SP-49 (cell line): ENCODE results near the genes ADPGK, TBC1D21 and STOML1.

GRCh38 chr15:72564566-72564983, 89.9 kb upstream of the GOLGA6B start:
- PRO-cap: no peak

DNA sequence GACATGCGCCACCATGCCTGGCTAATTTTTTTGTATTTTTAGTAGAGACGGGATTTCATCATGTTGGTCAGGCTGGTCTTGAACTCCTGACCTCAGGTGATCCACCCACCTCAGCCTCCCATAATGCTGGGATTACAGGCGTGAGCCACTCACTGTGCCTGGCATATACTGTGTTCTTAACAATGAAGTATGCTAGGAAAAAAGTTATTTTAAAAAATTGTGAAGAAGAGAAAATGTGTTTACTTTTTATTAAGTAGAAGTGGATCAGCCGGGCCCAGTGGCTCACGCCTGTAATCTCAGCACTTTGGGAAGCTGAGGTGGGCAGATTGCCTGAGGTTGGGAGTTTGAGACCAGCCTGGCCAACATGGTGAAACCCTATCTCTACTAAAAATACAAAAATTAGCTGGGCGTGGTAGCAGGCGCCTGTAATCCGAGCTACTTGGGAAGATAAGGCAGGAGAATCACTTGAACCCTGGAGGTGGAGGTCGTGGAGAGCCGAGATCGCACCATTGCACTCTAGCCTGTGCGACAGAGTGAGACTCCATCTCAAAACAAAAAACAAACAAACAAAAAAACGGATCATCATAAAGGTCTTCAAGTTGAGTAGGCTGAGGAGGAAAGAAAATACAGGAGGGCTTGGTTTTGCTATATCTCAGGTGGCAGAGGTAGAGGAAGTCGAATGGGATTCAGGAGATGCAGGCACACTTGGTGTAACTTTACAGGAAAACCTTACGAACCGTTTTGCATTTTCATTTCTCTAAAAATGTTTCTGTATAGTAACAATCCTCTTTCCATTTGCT, 77.2 kb upstream of the GOLGA6B start:
- PRO-cap: no peak

GRCh38 chr15:72636677-72637331, 17.7 kb upstream of the GOLGA6B start:
- PRO-cap: no peak

GRCh38 chr15:72758062-72758636, 25.4 kb downstream of the ADPGK start:
- PRO-cap: no peak

DNA sequence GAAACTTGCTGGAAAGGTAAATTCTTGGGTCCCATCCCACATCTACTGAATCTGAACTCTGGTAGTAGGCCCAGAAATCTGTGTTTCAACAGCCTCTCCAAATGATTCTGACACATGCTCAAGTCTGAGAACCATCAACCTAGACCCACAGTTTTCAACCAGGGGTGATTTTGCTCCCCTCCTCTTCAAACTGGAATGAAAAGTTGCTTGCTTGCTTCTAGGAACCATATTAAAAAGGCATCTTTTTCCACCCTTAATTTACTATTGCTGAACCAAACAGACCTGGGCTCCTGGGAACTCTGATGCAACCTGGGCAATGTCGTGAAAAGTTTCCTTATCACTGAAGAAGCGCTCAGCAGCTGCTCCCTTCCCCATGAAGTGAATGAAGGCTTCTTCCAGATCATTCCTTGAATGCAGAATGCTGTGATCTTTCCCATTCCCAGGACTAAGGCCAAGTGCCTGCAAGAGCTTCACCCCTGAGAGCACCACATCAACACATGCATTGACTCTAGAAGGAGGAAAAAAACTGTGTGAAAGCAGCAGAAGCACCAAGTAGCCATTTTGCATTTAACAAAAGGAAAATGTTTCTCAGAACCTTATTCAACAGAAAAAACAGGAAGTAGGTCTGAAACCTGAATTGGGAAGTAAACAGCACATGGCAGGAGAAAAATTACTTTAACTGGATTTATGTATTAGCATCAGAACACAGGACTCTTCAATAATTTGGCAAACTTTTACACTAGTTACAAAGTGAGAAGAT, 8.8 kb downstream of the ADPGK start:
- PRO-cap: no peak

DNA sequence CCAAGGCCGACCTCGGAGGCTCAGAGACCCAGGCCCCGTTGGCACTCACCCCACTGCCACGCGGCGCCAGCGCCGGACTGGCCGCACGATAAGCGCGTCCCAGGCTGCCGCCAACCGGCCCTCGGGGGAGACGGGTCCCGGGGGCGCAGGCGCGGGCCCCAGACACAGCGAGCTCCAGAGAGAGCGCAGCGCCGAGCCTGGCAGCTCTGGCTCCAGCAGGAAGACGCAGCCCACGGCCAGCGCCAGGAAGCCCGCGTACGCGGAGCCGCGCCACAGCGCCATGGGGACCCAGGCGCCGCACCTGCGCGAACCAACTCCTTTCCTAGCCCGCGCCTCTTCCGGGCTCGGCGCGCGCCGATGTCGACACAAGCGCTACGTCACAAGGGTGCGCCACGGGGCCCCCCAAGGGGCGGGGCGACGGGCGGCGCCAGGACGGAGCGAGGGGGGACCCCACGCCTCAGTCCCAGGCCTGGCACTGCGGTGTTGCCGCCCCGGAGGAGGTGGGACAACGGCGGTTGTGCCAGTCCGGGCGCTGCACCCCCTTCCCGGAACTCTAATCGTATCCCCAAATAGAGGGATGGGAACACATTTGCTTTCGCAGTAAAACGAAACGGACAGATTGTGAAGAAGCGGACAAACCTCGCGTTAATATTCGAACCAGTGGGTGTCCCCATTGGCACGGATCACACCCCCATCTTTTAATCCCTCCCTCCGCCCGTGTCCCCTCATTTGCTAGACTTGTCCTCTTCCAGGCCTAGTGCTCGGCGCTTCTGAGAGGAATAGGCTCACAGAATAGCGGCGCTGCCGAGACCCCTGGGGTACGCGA, at the start of gene ADPGK:
Gene ADPGK, minus strand, starts transcription at position 349 of the 826 bp plus-strand sequence.
- PRO-cap: bidirectional peak, plus-strand start at position 460 of the sequence, minus-strand start at position 312 of the sequence

DNA sequence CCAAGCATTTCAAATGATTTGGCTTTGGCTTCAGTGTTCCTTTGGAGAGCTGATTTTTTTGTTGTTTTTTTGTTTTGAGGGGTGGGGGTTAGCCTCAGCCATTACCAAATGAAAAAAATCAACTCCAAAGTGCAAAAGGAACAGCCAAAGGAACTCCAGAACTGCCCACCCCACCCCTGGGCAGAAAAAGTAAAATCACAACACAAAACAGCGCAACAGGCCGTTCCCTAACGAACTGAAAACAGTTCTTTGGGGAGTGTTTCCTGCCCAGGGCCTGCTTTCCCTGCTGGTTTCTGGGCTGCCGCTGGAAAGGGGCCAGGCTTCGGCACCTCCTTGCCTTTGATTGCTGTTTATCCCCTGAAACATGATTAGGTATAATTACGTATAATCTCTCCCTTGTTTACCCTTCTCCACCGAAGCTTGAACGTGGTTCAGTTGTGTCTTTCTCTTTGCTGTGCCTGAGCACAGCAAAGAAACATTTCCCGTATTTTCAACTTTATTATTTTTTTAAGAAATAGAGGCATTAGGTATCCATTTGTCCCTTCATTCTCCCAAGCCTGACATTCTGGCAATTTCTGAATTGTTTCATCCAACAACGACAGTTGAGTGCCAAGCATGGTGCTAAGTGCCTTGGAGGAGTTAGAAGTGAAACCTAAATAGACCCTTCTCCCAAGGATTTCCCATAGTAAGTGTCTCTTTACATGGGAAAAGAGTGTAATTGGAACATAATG, 57.4 kb upstream of the NEO1 start:
- PRO-cap: no peak

- PRO-cap: no peak
Observed at GRCh38 chr15:73053595-73054056, 1.4 kb downstream of the NEO1 start.

DNA sequence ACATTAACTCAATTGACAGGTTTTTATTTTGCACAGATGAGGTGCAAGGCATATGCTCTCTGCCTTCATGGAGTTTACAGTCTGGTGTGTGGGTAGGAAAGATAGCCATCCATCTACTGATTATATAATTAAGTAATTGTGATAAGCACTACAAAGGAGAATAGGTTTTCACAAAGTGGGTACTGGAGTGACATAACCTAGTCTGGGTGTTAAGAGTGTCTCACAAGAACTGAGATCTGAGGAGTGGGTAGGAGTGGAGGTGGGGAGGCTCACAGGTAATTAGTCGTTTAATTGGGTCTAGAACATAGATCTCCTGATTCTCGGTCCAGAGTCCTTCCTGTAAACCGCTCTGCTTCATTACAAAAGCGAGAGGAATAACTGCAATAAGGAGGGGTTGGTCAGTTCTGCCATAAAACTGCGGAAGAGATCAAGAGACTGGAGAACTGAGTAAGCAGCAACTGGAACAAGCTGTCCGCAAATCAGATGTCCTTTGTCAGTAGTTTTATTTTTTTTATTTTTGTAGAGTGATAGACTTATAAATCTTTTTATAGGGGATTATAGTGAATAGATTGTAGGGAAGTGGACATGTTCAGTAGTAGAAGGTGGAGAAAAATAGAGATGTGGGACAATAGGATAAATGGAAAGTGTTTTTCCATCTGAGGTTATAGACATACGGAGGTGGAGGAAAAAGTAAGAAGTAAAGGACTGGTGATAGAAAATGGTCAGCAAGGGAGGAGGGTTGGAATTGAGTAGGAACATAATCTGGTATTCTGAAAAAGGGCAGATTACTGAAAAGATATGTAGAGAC, 2.3 kb downstream of the NEO1 start:
- PRO-cap: no peak

DNA sequence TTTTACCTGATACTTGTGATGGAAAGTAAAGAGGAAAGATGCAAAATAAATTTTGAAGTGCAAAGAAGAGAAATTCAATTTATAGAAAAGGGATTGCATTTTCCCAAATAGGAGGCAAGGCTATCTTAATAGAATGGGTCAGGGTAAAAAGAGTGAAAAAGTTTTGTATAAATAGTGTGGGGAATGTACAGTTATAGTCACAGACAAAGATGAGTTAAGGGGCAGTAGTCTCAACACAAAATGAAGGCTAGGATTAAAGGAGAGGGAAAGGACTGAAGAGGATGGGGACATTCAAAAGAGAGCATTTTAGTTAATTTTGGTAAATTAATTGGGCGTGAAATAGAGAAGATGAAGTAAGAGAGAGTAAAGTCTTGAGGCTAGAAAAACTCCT, 36.2 kb downstream of the NEO1 start:
- PRO-cap: no peak

- PRO-cap: no peak
Observed at GRCh38 chr15:73176152-73176946, 124.1 kb downstream of the NEO1 start.

- PRO-cap: no peak
Observed at GRCh38 chr15:73181453-73182355, 129.4 kb downstream of the NEO1 start.

GRCh38 chr15:73185532-73186167, 133.4 kb downstream of the NEO1 start:
- PRO-cap: no peak

GRCh38 chr15:73253469-73253774, 115.3 kb downstream of the HCN4 start:
- PRO-cap: no peak

GRCh38 chr15:73873376-73873793, at the start of gene TBC1D21:
TBC1D21 (plus strand) TSS chr15:73873564.
- PRO-cap: no peak

DNA sequence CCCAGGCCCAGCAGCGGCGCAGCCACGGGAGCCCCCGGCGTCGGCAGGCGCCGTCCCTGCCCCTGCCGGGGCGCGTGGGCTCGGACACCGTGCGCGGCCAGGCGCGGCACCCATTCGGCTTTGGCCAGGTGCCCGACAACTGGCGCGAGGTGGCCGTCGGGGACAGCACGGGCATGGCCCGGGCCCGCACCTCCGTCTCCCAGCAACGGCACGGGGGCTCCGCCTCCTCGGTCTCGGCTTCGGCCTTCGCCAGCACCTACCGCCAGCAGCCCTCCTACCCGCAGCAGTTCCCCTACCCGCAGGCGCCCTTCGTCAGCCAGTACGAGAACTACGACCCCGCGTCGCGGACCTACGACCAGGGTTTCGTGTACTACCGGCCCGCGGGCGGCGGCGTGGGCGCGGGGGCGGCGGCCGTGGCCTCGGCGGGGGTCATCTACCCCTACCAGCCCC, 788 bp downstream of the LOXL1 start:
- PRO-cap: no peak

DNA sequence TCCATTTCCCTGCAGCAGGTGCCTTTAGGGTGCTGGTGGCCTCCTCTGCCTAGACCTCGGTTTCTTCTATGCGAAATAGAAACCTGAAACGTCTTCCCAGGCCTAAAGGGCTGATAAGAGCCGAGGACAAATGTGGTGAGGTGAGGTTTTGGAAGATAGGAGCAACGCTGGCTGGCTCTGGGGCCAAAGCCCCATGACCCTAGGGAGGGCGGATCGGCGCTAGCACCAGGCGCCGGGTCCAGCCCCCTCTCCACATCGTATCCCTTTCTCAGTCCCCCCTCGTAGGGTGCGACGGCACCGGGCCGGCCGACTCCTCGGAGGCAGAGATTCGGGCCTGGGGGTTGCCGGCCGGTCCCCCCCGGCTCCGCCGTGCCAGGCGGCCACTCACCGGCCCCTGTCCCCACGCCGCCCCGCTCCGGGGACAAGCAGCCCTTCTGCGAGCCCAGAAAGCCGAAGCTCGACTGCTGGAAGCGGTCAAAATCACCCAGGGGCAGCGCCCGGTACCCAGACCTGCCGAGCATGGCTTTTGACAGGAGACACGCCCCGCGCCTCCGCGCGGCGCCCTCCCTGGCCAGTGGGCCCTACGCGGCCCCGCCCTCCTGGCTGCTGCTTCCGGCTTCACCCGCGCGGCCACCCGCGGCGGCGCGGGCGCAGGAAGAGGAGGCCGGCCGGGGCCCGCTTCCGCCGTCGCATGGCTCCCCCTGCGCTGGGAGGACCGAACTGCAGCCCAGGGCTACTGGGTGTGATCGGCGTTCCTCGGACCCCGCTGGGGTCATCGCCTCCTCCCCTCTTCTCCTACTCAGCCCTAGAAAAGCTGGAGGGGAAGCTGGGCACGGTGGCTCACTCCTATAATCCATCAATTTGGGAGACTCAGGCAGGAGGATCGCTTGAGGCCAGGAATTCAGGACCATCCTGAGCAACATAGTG, at the start of gene STOML1:
Gene STOML1, minus strand, starts transcription at position 593 of the 927 bp plus-strand sequence.
- PRO-cap: no peak

- PRO-cap: bidirectional peak, plus-strand start at chr15:74100299, minus-strand start at chr15:74100237
Observed at GRCh38 chr15:74099968-74100627, 17.7 kb upstream of the GOLGA6A start.

- PRO-cap: no peak
Observed at GRCh38 chr15:74120560-74120959, 9.8 kb upstream of the ISLR2 start.

- PRO-cap: no peak
Observed at GRCh38 chr15:74136935-74137603, 6.7 kb downstream of the ISLR2 start.